Metastatic Lung Carcinoma in the Adrenal Gland (tissue), 1 donor: ENCODE data around the genes SFXN1 and SIMC1.

- PRO-cap: no peak
Observed at GRCh38 chr5:173673730-173674306, 57.4 kb upstream of the BOD1 start.

DNA sequence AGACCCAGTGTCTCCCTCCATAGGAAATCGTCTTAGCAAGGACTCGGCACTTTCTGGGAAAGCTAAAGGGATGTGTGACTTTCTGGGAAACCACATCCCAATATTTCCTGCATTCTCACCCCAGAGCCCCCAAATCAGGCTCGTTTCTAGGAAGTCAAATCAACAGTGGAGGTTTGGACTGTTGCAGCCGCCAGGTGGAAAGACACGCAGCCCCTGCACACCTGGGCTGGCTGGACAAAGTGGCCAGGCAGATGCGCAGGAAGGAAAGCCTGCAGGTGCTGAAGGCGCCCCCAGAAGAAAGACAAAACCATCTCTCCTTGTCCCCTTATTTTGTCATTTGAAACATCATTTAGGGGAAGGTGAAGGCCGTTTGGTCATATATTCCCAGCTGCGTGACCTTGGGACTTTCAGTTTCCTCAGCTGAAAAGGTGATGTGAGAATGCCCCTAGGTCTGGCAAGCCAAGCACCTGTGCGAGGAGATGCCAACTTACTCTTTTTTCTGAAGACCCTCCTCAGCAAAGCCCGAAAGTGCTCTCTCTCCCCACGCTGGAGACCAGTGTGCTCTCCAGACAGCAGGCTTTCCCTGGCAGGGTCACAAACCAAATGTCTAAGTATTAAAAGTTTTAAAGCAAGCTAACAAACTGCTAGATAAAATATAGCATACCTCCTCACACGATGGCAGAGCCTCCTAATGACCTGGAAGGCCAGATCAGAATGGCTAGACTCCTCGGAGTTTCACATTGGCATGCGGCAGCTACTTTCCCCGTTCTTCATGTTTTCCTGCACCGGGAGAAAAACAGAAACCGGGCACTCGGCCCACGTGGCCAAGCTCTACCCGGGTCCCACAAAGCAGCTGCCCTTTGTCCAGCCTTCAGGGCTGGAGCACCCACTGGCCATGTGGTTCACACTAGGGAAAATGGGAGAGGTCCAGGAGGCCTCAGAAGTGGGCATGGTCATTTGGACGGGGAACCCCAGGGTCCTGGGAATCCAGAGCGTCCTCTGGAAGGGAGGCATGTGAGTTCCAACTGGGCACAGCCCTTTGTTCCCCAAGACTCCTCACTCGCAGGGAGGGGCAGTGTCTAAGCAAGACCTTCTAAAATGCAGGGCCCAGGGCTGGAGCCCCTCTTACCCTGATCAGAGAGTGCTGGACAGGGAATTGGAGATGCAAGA, 97.6 kb upstream of the CPEB4 start:
- PRO-cap: no peak

DNA sequence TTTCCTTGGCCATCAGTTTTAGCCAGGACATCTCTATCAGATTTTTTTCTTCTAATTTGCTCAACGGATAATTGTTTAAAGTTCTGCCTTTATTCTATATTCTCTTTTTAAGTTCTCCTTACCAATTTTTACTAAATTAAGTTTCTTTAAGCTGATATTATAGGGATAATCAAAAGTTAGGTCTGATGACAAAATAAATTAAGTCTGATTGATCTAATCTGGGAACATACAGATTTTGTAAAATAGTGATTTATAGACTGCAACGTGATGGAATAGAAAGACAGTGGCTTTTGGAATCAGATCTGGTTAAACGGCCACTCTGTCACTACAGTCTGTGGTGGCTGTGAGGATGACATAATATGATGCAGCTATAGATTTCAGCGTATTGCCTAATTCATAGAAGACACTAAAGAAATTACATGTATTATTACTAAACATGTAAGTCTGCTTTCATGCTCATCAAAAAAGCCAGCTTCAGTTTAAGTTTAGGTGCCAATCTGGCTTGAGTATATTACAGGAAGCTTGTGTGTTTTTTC, 25.5 kb downstream of the CPEB4 start:
- PRO-cap: no peak

DNA sequence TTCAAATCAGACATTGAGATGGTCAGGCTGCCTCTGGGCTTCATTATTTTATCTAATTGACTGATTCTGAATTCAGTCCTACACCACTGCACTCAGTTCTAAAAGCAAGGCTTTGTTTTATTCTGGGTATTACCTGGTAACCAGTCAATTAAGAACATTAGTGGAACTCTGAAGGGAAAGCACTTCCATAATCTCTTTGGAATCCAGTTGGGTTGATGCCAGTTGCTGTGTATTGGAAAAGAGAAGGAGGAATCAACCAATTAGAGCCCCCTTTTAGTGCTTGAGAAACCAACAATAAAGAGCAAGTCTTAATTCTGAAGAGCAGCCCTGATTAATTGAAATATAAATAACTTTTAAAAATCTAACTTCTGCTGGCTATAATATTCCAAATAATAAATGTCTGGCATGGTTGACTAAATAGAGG, 31.9 kb downstream of the CPEB4 start:
- PRO-cap: no peak

DNA sequence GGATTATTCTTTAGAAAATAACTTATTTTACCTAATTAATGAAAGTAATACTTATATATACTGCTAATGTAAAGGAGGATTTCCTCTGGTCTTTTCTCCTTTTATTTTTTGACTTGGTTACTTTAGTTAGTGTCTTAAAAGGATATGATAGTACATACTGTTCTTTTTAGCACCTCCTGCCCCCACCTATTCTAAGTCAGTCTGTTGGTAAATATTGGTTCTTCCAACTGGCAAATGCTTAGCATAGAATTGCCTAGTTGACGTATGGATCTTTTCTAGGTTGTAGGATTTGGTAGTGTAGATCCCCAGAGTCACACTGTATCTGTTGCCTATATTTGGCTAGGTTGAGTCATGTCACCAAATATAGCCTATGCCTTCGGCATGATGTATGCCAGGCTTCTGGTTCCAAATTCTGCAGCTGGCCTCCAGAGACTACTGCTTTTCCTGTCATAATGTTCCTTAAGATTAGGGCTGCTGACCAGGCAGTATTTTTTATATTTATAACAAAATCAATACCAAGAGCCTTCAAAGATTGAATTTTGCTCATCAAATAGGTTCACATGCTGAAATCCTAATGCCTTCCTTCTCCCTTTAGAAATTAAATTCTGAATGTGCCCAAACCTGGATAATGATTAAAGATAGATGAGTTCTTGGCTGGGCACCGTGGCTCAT, 38.2 kb downstream of the CPEB4 start:
- PRO-cap: no peak

GRCh38 chr5:174323863-174324288, 278.4 kb downstream of the NSG2 start:
- PRO-cap: no peak

DNA sequence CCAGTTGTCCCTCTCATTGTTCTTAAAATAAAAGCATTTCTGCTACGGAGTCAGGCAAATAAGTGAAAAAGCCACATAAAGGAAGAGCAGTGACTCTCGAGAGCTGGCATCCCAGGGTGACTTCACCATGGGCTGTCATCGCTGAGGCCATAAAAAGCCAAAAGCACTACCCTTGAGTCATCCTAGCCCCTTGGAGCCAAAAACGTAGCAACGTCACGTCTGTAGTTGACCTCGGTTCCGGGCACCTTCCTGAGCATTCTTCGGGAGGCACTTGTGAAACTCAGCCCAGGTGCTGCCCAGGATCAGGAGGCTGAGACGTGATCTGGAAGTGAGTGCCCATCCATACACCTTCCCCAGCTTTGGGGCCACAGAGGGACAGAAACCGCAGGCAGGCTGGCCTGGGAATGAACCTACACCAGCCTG, 290.5 kb downstream of the NSG2 start:
- PRO-cap: no peak

- PRO-cap: no peak
Observed at GRCh38 chr5:174608405-174608814, 116.0 kb upstream of the MSX2 start.

DNA sequence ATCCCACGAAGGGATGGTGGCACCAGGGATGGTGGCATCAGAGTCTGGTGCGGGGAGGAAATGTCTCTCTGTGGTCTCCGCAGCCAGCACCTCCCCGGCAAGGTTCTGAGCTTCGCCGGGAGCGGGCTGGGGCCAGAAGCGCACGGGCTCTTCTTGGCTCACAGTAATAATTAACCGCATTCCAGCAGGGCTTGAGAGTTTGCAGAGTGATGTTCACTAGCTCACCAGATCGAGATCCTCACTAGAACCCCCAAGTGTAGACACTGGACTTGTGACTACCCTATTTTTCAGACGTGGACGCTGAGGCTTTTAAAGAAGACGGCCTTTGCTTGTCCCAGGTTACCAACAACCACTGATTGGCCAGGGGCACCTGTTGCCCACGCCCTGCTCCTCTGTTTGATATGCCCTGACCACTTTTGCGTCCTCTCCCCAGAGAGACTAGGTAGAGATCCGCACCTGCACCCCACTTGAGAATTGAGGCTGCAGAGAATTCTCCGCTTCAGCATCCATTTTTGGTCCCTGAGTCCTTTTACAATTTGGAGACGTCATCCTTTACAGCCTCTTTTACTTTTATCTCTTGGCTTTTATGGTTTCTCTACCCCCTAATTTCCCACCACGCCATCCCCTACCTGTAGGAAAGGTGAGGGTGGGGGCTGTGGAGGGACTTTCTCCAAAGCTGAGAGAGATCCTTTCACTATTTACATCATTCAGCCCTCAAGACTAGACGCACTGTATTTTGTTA, 1.4 kb downstream of the MSX2 start:
- PRO-cap: no peak

GRCh38 chr5:175478159-175478720, at the start of gene SFXN1:
TSS of gene SFXN1 (plus strand) at chr5:175478560.
- PRO-cap: unidirectional peak, plus-strand start at chr5:175478511

DNA sequence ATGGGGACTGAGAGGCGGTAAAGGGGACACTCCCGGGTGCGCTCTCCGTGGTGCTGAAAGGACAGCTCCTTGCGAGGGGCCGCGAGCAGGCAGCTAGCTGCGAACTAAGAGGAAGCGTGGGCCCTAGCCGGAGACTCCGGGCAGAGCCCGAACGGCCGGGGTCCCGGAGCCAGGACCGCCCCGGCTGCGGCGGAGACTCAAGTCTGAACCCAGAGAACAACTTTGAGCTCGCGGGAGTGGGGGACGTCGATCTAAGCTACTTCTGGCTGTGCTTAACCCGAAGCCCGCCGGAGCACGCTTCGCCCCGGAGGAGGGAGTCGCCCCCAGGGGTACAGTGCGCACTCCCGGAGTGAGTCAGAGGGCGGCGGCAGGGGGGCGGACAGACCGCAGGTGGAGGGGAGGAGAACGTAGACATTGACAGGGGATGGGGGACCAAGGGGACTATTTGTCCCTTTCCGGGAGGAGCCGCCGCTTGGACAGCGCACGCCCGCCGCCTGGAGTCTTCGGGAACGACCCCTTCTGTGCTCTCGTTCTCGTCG, 542 bp downstream of the CPLX2 start:
- PRO-cap: no peak

DNA sequence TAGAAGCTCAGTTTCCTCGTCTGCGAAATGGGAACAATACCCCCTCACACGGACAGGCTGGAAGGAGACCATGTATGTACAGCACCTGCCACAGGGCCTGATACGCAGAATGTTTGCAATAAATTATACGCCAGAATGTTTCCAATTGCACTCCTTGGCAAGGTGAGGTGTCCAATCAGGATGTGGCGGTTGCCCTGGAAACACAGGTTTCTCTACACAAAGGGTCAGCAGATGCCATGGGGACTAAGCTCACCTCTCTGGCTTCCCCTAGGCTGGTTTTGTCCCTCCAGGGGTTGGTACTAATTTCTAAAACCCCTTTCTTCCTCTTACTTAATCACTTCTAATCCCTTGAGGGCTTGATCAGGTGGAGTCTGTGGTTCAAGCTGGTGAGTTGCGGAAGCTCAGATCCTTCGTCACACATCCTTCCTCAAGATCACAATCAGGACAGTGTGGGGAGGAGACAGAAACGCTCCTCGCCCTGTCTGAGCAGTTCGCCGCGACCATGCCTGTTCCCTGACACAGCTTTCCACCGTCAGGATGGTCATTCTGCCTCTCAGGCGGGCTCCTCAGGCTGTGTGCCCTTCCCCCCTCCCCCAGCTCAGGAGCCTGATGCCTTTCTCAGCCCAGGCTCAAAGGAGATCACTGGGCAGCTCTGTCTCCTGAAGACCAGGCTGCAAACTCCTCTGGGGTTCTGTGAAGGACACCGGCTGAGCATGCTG, 24.2 kb downstream of the CPLX2 start:
- PRO-cap: no peak

- PRO-cap: no peak
Observed at GRCh38 chr5:176134037-176134446, 104.2 kb upstream of the SIMC1 start.

GRCh38 chr5:176237854-176238955, at the start of gene SIMC1:
TSS of gene SIMC1 (plus strand) at chr5:176238424.
- PRO-cap: bidirectional peak, plus-strand start at chr5:176238374, minus-strand start at chr5:176238350

- PRO-cap: unidirectional peak, plus-strand start at chr5:176361203
Observed at GRCh38 chr5:176361095-176361415, 509 bp downstream of the KIAA1191 start.

DNA sequence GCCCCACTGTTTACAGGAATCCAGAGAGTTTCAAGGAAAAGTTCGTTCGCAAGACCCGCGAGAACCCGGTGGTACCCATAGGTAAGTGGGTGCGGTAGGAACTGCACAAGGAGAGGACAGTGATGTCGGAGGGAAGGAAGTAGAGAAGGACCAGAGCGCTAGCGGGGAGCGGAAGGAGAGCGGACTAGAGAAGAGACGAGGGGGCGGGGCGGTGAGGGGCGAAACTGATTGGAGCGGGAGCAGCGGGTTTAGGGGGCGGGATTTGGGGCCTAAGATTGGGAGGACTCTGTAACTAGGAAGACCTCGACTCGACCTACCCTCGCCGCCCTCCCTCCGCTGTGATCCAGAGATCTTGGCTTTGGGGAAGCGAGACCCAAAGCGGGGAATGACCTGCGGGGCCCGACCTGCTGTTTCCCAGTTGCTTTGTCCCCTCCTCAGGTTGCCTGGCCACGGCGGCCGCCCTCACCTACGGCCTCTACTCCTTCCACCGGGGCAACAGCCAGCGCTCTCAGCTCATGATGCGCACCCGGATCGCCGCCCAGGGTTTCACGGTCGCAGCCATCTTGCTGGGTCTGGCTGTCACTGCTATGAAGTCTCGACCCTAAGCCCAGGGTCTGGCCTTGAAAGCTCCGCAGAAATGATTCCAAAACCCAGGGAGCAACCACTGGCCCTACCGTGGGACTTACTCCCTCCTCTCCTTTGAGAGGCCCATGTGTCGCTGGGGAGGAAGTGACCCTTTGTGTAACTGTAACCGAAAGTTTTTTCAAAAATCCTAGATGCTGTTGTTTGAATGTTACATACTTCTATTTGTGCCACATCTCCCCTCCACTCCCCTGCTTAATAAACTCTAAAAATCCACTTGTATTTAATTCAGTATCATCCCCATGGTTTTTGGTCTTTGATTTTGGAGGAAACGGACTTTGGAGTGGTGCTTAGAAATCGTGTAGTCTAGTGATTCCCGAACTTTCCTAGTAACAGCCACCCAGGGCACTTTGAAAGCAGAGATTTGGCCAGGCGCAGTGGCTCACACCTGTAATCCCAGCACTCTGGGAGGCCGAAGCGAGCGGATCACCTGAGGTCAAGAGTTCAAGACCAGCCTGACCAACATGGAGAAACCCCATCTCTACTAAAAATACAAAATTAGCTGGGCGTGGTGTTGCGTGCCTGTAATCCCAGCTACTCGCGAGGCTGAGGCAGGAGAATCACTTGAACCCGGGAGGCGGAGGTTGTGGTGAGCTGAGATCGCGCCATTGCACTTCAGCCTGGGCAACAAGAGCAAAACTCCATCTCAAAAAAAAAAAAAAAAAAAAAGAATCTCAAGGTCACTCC, 806 bp downstream of the HIGD2A start:
- PRO-cap: bidirectional peak, plus-strand start at position 346 of the sequence, minus-strand start at position 160 of the sequence

DNA sequence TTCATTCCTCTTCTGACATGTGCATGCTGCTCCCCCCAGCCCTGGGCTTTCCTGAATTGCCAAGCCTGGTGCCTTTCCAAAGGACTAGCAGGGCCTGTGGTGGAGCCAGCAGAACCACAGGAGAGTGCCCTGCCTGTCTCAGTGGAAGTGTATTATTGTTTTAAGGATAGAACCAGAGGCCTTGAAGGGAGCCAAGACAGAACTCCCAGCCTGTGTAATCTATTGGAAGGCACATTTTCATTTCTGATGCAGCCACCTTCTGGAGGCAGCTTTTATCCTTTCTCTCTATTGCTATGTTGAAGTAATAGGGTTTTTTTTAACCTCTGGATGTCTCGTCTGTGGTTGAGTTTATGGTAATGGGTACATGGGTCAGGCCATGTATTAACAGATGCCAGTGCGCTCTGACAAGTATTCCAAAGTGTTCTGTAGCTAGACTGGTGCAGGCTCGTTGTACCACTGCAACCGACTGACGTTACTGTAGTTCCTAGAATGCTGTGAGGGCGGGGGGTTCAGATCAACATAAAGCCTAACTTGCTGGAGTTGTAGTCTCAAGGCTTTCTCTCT, 29.2 kb downstream of the RNF44 start:
- PRO-cap: no peak

DNA sequence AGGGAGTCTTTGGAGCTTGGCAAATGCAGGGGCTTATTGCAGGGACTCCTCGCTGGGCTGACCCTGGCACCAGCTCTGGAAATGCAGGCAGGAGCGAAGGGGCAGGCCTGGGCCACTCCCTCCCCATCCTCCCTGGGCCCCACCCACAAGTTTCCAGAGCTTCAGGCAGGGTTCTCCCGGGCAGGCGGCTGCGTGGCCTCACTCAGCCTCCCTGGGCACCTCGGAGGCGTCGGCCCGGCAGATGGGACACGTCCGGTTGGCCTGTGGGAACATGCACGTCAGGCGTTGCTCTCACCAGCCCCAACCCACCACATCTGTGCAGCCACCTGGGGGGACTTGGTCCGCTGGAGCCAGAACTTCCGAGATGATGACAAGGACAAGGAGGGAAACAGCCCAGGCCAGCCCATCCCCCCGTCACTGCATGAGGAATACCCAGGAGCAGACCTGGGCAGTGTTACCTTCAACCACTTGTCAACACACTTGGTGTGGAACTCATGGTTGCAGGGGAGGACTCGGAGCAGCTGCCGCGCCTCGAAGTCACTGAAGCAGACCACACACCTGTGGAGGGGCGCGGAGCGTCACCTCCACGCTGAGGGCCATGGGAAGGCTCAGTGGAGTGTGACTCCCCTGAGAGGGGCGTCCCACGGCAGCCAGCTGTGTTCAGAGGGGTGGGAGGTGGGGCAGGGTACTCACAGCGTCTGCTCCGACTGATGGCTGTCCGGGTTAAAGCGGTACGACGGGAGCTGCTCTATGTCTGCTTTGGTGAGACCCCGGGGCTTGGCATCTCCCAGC, 8.2 kb downstream of the RNF44 start:
- PRO-cap: no peak

GRCh38 chr5:176537674-176538017, 444 bp upstream of the RNF44 start:
- PRO-cap: bidirectional peak, plus-strand start at chr5:176538101, minus-strand start at chr5:176537928

- PRO-cap: no peak
Observed at GRCh38 chr5:176591496-176591949, 18.4 kb downstream of the GPRIN1 start.